CD14-positive monocyte (primary cell): ENCODE results near the genes VSX2, RPS6KL1 and TMED10.

- CAGE, long polyA plus RNA = no peak
These were observed 9.4 kb upstream of the PNMA1 start for GRCh38 chr14:73723253-73724351.

DNA sequence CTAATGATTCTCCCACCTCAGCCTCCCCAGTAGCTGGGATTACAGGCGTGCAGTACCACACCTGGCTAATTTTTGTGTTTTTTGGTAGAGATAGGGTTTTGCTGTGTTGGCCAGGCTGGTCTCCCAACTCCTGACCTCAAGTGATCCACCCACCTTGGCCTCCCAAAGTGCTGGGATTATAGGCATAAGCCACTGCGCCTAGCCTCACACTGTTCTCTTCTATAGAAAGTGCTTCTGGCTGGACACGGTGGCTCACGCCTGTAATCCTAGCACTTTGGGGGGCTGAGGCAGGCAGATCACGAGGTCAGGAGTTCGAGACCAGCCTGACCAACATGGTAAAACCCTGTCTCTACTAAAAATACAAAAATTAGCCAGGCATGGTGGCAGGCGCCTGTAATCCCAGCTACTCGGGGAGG is 22.2 kb downstream of the MIDEAS start:
- CAGE, long polyA plus RNA = no peak

DNA sequence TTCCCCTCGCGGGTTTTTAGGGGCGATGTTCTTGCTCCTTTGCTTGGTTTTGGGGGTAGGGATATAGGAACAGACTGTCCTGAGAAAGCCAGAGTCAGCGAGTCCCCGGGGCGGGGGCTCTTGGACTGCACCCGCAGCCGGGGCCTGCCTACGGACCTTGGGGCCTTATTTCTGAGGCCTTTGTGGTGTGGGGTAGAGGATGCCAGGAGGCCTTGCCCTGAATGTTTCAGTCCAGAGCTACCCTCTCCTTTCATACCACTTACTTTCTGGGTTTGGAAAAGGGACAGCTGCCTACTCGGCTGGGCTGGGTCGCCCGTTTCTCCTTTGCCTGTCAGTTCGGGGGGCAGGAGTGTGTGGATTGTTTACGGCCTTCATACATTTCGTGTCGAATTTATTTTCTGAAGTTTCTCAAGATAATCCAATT is 457 bp downstream of the ZNF410 start:
- CAGE, long polyA plus RNA = no peak

DNA sequence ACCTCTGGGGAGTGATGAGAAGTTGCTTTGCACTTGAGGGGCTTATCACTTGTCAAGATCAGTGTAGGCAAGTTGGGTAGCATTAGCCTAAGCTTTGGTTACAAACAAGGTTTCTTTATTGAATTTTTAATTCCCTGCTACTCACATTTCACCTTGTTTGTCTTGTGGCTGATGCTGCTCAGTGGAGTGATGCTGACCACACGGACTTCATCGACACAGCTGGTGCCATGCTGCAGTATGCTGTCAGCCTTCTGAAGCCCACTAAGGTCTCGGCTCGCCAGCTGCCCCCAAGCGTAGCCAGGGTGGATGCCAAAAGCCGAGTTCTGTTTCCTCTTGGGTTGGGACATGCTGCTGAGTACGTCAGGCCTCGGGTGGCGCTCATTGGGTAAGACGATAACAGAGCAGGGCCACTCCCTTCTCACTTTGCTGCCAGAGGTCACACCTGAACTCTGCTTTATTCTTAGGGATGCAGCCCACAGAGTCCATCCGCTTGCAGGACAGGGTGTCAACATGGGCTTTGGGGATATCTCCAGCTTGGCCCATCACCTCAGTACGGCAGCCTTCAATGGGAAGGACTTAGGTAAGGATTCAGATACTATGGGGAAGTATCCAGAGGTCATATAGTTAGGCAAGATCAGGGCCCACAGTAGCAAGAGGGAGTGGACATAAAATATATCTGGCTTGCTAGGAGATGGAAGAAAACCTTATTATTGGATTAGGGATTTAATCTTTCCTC is 11.1 kb downstream of the COQ6 start:
- CAGE, long polyA plus RNA = no peak

GRCh38 chr14:73997915-73998425 is 21.1 kb downstream of the ENTPD5 start:
- CAGE, long polyA plus RNA = no peak

DNA sequence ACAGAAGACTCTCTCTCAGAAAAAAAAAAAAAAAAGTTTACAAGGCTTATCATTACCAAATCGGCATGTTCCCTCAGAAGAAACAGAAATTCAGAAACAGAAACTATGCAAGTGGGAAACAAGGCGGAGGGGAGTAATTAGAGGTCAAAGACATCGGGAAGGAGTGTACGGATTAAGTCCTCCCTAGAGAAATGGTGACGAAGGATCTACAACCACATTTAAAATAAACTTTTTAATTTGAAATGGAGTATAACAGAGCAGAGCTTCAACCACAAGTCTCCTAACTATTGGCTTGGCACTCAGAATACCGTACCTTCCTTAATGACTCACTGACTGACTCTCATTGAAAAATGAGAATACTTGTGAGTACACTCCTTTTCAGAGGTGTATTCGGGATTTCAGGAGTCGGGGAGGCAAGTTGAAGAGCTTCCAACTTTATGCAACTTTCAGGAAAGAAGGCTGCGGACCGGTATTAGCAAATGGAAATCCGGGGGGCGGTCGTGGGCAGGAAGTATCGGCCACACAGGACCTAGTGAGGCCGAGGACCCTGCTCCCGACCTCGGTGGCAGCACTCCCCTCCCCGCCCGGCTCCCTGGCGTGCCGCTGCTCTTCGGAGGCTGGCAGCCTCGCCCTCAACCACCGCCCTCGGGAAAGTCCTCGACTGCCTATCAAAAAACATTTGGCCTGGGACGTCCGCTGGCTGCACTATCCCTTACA is 769 bp downstream of the ENTPD5 start:
- CAGE, long polyA plus RNA = no peak

DNA sequence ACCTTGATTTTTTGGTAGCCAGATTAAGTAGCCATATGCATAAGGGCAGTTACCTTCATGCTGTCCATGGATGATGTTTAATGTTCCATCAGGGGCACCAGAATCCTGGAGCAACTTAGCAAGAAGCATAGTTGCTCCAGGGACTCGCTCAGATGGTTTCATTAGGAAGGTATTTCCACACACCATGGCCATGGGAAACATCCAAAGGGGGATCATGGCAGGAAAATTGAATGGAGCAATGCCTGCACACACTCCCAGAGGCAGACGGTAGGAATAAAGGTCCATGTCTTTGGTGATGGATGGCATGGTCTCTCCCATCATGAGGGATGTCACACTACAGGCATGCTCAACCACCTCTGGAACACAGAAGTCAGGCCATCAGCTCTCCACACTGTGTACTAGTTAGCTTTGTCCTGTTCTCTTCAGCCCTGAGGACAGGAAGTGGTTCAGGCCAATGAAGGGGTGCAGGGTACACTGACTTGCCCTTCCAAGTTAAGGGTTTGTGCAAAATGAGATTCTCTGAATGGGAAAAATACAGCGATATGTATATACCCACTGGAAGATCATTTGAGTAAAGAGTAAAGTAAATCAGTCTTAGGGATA is 13.0 kb downstream of the ALDH6A1 start:
- CAGE, long polyA plus RNA = no peak

DNA sequence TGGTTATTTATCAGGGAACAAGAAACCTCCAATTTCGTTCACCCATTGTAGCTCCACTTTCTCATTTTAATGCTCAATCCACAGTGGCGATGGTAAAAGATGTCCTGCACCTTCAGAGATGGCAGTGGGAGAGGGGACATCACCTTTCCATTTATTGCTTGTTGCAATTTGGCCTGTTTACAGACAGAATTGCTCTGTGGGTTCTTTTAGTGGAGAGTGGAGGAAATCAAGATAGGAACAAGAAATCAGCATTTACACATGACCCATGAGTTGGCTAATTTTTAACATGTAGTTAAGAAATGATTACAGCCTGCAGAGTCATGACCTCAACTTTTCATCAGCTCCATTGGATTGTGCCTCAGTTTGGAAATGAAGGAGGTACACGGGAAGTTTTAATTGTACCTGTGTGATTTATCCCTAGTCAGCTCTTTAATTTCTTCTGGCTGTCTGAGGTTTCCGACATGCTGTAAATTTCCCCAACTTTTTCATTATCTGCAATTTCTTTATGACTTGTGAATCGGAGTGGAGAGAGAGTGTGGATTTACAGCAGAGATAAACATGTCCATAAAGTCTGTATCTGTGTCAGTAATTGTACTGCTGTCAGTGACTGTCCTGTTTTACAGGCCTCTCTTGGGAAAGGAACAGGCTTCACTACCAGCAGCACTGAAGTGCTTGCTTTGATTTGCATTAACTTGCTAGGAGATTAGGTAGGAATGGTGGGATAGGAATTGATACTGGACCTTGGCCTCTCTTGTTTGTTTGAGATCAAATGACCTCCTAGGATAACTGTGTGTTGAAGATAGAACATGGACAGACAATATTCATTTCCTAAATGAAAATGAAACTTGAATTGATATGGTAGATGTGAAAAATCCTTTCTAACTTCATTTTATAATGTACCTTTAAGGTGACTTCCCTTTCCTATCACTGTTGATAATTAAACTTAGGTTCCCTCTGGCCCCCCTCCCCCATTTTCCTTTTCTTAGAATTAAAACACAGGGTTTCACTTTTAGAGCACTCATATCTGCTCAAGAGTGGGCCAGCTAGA is 49.2 kb downstream of the LIN52 start:
- CAGE, long polyA plus RNA = no peak

DNA sequence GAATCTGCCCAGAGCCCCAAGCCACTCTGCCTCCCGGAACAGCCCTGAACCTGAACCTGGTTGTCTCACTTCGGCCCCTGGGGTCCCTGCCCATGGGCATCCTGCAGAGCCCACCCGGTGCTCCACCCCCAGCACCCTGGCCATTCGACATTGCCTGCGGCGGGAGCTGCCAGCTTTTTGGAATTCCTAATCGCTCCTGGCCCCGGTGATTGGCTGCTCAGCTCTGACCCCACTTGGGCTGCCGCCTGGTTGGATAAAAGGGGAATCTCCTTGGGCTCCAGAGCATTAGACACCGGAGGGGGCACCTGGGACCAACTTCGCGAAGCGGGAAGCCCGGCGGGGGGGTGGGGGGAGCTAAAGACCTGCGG is at the start of gene VSX2:
Gene VSX2, plus strand, starts transcription at position 282 of the 368 bp plus-strand sequence.
- CAGE, long polyA plus RNA = no peak

DNA sequence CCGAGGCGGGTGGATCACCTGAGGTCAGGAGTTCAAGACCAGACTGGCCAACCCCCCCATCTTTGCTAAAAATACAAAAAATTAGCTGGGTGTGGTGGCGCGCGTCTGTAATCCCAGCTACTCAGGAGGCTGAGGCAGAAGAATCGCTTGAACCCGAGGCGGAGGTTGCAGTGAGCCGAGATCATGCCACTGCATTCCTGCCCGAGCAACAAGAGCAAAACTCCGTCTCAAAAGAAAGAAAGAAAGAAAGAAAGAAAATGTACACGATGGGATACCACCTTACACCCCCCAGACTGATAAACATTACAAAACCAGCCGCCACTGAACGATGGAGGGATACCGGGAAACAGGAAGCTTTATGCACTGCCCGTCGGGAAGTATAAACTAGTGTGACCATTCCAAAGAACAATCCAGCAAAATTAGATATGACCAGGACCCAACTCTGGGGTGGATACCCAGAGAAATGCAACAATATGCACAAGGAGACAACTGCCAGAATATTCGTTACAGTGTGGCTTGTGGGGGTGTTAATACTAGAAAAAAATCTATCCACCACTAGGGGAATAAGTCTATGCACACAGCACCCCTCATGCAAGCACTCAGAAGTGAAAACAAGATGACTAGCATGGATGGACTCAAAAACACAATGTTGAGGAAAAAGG is 932 bp downstream of the ABCD4 start:
- CAGE, long polyA plus RNA = no peak

DNA sequence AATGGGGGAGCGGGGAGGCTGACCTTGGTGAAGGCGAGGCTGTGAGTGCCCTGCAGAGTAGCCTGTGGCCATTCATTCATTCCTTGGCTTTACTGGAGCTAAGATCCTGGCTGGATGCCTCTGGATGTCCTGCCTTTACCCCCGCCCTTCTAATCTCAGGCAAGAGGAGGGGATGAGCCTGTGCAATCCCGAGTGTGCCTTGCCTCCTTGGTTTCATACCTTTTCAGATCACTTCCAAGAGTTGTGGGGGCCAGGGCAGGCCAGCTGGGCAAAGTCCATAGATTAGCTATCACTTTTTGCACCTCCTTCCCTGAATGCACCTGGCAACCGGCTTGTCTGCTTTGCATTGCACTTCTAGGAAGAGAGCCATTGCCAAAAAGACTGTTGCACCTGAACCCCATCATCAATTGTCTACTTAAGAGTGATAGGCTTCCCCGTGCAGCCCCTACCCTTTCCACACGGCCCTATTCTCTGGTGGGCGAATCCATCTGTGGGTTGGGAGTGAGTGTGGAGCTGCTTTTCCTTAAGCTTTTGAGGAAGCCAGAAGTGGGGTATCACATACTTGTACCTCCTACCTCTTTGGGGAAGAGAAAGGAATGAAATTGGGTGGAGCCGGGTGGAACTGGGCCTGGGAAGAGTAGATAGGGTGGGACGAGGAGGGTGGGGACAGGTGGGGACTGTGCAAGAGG is 1.6 kb downstream of the VRTN start:
- CAGE, long polyA plus RNA = no peak

- CAGE, long polyA plus RNA = no peak
These were observed 24.8 kb downstream of the SYNDIG1L start for GRCh38 chr14:74400977-74401804.

DNA sequence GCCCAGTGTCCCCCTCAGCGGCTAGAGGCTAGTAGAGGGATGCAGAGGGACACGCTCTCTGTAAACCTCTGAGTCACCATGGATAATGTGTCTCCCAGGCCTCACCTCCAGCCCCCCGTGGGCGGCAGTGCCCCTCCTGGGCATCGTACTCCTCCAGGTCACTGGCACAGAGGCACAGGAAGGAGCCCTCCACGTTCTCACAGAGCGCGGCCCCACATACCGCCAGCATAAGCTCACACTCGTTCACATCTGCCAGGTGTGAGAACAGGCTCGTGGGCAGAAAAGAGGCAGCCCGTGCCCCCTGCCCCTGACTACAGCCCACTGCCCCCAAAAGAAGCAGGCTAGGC is 12.4 kb downstream of the ISCA2 start:
- CAGE, long polyA plus RNA = no peak

DNA sequence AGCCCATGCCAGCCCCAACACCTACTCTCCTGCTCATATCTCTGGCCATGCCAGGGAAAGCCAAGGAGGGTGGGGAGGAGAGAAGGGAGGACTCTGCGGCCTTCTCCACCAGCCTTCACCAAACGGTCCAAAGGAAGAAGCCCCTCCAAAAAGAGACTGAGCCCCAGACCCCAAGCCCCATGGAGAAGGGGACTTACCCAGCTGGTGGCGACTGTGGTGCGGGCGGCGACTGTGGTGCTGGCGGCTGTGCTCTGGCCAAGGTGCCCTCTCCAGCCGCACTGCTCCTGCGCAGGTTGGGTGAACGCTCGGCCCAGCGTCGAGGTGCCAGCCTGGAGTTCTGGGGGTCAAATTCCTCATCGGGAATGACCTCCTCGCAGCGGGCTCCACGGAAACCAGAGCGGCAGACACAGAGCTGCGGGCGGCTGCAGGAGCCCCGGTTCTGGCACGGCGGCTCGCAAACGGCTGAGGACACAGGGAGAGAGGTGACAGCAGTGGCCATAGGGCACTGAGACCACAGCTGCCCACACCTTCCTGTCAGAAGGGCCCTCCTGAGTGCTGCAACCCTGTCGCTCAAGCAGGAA is 26.3 kb downstream of the LTBP2 start:
- CAGE, long polyA plus RNA = no peak

DNA sequence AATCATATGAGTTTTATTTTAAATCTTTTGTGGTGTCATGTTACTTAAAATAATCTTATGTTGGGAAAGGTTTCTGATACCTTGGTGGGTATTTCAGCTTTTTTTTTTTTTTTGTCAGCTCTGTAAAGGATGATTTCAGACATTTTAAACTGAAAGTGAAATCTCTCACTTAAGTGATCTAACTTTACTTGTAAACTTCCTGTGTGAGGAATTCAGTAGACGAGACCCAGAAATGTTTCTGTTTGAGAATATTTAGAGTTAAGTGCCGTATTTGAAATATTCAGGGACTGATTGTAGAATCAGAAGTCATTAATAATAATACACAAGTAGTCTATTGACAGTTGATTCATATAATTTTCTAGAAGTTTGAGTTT is 37.8 kb downstream of the PROX2 start:
- CAGE, long polyA plus RNA = no peak

GRCh38 chr14:74923001-74923639 is at the start of gene RPS6KL1:
TSS of gene RPS6KL1 (minus strand) at chr14:74923260.
- CAGE, long polyA plus RNA = no peak

GRCh38 chr14:74942097-74942896 is 13.1 kb downstream of the PGF start:
- CAGE, long polyA plus RNA = no peak

- CAGE, long polyA plus RNA = no peak
These were observed 19.9 kb downstream of the EIF2B2 start for GRCh38 chr14:75022417-75023166.

DNA sequence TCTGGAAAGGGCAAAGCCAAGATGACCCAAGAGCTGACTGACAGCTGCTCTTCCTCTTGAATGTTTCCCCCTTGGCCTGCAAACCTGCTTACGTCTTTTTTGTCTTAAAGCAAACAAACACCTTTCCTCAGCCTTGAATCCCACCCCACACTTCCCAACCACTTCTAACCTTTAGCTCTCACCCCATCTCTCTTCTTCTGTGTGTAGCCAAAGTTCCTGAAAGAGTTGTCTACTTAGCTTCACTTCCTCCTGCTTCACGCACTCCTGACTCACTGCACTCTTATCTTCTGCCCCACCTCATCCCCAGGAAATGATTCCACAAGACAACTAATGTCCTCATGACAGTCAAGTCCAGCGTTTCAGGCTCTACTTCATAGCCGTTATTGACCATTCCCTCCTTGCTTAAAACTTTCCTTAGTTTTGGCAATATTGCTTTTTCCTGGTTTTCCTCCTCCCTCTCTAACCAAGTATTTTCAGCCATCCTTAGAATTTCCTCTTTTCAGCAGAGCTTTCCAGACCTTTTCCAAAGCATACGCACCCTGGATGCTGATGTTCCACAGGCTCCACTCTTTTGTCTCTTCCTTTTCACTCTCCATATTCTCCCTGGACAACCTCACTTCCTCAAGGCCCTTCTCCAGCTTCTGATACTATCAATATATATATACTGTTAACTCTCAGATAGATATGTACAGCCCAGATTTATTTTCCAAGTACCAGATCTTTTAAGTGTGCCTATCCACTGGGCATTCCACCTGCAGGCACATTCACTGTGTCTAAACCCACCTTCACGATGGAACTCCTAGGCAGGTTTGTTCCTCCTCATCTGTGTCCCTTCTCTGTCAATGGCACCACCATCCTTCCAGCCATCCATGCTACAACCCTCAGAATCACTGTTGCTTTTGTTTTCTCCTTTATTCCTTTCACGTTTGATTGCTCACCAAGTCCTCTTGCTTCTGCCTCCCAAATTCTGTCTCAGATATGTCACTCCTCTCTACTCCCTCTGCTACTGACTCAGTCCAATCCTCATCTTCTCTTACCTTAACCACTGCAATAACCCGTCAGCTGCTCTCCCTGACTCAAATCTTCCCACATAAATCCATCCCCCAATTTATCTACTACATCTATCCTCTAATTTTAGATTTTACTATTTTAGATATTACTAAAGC is 22.7 kb downstream of the EIF2B2 start:
- CAGE, long polyA plus RNA = no peak

DNA sequence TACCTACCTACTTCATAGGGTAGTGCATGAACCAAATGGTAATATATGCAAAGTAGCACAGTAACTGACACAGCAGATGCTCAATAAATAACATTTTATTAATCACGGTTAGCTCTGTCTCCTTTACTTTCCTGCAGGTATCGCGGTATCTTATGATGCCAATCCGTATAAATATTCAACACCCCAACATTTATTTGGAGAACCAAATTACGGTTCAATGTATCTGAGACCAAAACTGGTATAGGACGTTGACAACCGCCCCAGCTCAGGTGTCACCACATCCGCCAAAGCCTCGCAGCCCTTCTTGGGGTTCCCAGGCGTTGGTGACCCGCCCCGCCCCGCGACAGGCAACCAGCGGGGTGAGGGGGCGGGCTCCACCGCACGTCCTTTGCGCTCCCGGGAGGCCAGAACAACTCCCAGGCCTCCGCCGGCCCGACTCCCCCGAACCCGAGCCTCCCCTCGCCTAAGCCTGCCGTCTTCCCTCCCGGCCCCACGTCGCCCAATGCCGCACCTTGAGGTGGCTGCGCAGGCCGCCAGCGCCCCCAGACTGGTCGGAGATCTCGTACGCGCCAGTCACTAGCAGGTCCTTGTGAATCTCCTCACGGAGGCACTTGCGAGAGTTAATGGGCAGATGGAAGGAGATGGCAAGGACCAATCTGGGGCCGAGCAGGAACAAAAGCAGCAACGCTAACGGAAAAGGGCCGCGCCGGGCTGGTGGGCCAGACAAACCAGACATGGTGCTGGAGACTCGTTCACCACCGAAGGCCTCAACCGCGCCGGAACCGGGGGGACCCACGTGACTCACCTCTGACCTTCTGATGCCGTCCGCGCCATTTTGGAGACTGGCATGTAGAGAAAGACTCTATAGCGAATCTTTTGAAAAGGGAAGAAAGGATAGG is at the start of gene TMED10:
Gene TMED10, minus strand, starts transcription at position 769 of the 899 bp plus-strand sequence.
- CAGE, long polyA plus RNA = start-site peak on the minus strand centred at position 755 of the sequence, 42 bp wide, 406 and 512 reads in 2 replicates